Cardiac fibroblast (primary cell): ENCODE measurements around the gene ACSF3.

DNA sequence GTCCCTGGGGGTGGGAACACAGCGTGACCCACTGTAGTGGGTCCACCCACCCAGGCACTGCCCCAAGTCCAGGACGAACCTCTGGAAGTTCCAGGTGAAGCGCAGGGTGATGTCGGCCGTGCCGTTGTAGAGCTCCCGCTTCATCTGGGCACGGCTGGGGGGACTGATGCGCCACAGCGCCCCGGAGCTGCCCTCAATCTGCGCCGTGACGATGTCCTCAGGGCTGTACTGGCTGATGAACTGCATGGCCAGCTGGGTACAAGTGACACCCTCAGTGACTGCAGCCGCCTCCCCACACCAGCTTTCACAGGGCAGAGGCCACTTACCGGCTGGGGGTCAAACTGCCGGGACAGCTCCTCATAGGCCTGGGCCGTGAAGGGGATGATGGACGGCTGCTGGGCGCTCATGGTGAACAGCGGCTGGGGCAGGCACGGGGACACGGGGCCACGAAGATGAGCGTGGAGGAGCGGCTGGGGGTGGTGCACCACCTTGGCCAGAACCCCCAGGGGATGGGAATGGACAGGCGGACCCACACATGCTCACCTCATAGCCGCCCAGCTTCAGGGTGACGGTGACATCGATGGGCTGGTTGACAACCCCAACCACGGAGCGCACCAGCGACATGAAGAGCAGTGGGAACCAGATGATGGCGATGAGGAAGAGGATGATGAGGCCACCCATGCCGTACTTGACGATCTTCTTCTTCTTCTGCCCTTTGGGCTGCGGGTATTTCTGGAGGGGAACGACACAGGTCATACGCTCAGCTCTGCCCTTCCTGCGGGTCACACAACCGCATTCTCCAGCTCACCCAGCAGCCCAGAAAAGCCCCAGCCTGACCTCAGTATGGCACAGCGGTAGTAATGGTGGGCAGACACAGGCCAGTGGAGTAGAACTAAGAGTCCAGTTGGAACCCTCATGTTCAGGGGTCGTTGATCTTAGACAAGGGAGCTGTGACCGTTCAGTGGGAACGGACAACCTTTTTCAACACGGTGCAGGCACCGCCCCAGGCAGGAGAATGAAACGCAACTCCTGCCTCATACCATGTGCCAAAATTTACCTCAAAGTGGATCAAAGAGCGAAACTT, 10.5 kb downstream of the CTU2 start:
- RRBS: no CpG with 5 or more reads among the region's 49 CpGs

DNA sequence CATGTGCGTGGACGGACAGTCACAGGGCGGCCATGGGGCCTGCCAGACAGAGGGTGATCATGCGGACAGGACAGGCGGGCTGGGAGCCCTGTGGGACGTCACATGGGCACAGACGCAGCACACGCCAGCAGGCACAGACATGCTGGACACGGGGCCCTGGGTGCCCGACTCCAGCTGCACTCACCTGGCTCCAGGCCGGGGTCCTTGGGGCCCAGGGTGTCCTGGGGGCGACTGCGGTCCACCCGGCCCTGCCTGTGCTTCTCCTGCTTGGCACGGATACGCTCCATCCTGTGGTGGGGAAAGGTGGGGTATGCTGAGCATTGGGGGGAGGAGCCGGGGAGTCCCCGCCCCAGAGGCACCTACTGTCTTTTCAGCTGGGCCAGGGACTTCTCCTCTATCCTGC, 18.9 kb downstream of the CTU2 start:
- RRBS: 81% methylated on average over 4 of the region's 18 CpGs

DNA sequence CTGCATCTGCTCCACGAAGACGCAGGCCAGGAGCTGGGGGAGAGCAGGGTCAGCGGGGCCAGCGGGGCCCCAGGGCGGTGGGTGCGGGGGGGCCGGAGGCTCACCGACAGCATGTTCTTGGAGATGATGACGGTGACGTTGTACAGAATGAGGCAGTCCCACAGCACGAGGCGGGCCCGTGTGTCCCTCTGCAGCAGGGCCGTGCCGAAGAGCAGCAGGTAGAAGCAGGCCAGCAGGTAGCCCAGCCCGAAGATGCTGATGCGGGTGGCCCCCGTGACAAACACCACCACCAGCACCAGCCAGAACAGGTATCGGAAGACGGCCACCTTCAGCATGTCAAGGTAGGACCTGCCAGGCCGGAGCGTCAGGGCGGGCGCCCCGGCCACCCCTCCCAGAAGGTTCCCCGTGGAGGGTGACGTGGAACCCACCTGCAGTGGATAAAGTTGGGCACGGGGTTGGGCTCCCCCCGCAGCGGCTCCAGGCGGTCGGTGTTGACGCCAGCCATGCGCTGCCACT, 20.4 kb downstream of the CTU2 start:
- RRBS: 66% methylated on average over 2 of the region's 34 CpGs

- RRBS: no CpG with 5 or more reads among the region's 26 CpGs
Measured at GRCh38 chr16:88731608-88732398, 25.5 kb downstream of the CTU2 start.

- RRBS: 85% methylated on average over 4 of the region's 43 CpGs
Measured at GRCh38 chr16:88777984-88778821, 6.8 kb downstream of the PIEZO1 start.

DNA sequence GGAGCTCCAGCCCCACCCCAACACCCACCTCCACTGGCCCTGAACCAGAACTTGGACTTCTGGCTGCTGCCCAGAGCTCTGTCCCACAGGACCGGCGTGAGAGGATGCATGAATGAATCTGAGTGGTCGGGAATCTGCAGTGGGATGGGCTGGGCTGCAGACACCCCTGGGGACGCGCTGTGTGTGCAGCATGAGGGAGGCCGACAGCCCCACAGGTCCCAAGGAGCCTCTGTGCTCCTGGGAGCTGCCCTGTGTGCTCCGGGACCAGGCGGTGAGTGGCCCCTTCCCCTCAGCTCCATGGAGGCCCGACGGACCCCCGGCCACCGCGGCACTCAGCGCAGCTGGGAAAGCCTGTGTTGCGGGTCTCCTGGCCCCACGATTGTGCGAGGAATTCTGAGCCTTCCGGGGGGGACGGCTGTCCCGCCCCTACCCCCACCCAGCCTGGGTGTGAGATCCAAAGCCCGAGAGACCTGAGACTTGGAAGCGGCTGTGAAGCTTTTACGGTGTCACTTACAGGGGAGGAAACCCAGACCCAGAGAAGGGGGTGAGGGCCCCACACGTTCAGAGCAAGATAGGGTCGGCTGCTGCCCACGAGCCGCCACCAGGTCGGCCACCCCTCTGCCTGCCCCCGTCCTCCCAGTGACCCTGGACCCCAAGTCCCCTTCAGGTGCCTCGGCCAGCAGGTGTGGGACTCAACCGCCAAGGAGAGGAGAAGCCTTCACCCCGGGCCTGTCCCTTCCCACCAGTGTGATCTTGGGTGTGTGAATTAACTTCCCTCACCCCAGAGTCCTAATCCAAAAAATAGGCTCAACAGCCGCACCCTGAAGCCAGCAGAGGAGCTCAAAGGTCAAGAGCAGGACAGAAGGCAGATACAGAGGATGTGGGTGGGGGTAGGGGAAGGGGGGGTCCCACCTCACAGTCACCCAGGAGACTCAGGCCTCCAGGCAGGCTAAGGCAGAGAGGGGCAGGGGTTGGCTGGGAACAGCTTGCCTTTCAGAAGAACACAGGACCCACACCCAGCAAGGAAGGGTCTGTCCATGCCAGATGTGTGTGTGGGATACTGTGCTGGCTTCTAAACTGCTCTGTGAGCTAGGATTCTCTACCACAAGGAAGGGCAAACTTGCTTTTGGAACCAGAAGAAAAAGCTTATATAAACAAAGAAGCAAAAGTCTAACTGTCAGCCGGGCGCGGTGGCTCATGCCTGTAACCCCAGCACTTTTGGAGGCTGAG, 5.1 kb downstream of the PIEZO1 start:
- RRBS: 20% methylated on average over 11 of the region's 36 CpGs

GRCh38 chr16:88784033-88785049, 679 bp downstream of the PIEZO1 start:
- RRBS: 4% methylated on average over 56 of the region's 104 CpGs

- RRBS: no CpG with 5 or more reads among the region's 18 CpGs
Measured at GRCh38 chr16:88799912-88800562, 3.6 kb upstream of the CDT1 start.

DNA sequence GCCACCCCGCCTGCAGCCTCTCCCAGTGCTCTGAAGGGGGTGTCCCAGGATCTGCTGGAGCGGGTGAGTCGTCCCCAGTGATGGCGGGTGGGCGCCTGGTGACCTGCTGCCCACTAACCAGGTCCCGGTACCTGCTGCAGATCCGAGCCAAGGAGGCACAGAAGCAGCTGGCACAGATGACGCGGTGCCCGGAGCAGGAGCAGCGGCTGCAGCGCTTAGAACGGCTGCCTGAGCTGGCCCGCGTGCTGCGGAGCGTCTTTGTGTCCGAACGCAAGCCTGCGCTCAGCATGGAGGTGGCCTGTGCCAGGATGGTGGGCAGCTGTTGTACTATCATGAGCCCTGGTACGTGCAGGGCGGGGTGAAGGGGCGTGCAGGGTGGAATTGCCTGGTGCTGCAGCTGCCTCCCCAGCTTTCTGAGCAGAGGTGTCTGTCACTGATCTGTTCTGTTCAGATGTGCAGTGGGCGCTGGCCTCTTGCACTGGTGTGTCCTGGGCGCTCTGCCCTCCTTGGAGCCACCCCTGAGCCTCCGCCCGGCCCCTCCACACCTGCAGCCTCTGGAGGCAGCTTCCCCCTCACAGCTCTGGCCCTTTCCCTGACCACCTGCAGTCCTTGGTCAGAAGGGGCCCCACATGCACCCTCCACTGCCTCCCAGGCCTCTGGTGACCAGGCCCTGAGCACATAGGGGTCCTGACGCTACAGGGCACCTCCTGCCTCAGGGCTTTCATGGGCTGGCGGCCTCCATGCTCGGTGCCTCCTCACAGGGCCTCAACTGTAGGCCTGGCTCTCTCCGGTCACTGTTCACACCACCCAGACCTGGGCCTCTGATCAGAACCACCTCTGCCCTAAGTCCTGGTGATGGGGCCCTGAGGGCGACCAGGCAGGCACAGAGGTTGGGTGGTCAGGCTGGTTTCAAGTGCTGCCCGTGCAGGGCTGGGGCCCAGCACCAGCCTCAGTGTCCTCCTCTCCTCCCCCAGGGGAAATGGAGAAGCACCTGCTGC, 3.9 kb downstream of the CDT1 start:
- RRBS: 95% methylated on average over 5 of the region's 33 CpGs

GRCh38 chr16:88812886-88813867, 1.4 kb upstream of the APRT start:
- RRBS: 66% methylated on average over 5 of the region's 42 CpGs

DNA sequence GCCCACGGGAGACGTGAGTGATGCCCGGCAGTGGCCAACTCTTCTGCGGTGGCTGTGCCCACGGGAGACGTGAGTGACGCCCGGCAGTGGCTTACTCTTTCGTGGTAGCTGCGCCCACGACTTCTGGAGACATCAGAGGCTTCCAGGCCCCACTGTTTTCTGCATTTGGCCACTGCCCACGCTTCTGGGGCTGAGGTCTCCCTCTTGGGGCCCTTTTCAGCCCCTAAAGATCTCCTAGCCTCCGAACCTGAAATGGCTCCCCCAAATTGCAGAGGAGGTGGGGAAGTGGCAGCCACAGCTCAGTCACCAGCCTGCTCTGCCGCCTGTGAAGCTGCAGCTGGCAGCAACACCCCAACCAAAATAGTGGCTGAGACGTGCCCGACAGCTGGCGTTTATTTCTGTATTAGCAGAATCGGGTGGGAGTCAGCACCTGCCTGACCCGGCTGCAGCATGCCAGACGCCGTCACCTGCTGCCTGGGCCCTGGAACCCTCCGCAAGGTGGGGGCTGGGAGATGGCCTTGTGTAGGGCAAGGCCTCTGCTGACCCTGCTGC, 17.3 kb upstream of the PABPN1L start:
- RRBS: 82% methylated on average over 1 of the region's 22 CpGs

DNA sequence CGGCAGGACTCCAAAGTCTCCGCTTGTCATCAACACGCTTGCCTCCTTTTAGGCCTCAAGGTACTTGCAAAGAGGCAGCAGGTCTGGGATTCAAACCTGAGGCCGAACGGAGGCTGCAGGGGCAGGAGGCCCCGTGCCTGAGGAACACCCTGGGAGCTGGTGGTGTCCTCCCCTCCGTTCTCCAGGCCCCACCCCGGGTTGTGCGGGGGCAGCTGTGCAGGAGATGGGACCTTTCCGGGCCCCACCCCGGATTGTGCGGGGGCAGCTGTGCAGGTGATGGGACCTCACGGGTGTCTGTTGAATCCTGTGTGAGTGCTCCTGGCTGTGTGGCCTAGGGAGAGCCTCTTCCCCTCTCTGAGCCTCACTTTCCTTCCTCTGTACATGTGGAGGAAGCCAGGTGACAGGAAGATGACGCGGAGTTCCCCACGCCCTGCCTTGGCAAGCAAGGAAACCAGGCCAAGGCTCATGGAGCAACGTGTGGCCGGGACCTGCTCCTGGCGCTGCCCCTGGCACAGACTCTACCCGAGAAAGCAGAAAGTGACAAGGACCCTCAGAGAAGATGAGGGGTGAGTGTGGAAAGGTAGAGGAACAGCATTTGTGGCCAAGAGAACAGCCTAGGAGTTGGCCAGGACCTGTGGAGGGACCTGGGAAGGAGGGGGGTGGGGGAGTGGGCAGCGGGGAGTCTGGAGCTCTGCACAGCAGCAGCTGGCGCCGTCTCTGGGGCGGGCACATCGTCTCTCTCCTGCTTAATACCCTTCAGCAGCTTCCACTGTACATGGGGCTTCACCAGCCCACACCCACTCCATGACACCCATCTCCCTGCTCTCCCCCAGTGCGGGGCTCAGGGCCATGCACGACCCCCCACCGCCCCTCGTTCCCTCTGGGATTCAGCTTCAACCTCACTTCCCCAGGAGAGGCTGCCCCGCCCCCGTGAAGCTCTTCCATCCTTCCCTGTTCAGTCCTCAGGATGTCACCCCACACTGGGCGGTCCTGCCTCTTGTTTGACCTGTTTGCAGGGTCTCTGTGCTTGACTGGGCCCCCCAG, 38.3 kb upstream of the PABPN1L start:
- RRBS: no CpG with 5 or more reads among the region's 32 CpGs

DNA sequence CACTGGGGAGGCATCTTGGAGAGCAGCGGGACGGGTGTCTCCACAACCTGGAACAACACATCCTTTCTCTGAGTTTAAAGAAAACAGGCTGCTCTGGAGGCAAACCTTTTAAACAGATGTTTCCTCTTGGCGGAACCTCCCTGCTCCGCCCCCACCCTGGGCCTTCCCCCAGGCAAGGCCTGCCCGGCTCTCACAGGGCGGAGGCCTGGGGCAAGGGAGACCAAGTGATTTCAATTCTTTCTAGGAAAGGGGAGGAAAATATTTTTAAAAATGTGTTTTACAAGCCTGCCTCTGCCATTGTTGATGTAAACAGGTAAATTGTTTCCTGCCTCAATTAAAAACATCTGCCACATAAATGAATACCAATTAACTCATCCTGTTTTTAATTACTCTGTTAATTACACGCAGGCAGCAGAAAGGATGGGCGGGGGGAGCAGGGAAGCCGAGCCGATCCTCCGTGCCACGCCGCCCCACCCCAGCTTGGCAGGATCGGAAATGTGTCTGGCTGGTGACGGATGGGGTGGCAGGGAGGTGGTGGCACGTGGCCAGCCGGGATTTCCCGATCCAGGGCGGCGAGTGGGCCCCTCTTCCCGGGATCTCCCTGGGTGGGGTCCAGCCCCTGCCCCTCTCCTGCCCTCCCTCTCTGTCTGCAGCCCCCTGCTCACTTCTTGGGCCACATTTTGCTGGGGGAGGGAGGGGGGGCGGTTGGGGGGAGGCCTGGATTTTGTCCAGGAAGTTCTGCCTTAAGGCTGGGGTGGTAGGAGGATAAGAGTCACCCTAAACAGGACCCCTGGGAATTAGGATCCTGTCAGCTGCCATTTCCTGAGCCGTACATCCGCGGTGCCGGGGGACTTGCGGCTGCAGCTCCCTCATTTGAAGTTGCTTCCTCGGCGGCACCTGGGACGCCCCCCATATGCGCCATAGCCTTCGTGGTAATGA, 54.7 kb upstream of the PABPN1L start:
- RRBS: 40% methylated on average over 4 of the region's 32 CpGs

- RRBS: no CpG with 5 or more reads among the region's 45 CpGs
Measured at GRCh38 chr16:88938699-88939833, 37.9 kb downstream of the CBFA2T3 start.

DNA sequence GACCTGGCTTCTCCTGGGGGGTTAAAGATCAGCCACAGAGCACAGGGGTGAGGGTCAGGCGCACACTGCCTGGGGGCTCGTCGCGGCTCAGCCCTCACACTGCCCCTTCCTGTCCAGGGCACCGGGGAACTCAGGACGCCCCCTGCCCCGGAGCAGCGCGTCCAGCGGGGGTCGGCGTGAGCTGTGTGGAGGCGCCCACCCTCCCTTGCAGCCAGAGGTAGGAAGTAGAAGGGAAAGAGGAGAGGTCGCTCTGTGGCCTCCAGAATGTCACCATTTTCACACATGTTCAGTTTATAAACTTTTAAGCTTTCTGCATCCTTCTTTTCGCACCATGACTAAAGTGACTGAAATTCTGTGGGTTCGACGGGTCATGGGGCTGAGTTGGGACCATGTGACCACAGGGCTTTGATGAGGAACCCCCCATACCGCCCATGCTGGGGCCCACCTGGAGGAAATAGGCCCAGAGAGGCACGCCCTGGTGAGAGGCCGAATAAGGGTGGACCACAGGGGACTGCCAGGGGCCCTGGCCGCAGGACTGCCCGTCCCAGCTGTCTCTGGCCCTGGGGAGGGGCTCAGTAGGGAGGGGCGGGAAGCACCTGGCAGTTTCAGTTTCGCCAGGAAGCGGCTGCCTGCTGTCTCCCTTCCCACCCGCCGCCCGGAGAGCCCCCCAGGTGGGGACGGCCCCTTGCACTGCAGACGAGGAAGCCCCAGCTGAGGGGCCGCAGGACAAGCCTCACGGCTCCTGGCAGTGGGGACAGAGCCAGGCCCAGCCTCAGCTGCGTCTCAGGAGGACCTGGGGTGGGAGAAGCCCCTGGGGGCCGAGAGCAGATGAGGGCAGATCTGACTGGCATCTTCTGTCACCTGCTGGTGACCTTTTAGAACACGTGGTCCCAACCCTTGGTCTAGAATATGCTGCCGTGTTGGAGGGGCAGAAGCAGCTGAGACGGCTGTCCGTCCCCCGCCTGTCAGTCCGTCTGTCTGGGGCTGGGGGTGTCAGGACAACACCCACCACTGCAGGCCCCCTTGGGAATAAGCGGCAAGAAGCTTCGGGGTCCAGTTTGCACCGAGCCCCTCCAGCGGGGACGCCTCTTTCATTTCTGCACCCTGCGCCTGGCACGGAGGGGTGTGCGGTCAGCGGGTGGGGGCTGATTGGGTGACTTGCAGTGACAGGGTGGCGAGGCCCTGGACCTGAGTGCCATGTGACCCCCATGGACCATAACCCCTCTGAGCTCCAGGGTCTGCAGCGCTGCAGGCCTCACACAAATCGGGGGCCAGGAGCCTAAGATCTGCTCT, 8.9 kb downstream of the CBFA2T3 start:
- RRBS: no CpG with 5 or more reads among the region's 52 CpGs

DNA sequence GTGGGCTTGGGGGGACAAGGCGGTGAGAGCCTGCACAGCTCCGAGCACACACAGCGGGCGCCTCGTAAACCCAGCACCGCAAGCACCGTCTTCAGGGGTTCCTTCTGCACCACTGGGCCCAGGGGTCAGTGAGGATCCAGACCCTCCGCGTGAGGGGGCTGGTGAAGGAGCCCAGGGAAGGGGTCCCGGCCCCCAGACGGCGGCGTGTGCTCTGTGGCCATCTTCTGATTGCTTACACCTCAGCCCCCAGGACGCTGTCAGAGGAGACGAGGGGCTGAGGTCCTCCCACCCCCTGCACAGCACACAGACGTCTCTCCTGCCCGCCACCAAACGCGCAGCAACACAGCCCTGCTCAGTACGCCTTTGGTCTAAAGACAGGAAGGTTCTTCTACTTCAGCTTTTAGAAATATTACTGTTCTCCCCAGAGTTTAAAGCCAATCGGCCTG, 2.8 kb downstream of the CBFA2T3 start:
- RRBS: no CpG with 5 or more reads among the region's 21 CpGs

DNA sequence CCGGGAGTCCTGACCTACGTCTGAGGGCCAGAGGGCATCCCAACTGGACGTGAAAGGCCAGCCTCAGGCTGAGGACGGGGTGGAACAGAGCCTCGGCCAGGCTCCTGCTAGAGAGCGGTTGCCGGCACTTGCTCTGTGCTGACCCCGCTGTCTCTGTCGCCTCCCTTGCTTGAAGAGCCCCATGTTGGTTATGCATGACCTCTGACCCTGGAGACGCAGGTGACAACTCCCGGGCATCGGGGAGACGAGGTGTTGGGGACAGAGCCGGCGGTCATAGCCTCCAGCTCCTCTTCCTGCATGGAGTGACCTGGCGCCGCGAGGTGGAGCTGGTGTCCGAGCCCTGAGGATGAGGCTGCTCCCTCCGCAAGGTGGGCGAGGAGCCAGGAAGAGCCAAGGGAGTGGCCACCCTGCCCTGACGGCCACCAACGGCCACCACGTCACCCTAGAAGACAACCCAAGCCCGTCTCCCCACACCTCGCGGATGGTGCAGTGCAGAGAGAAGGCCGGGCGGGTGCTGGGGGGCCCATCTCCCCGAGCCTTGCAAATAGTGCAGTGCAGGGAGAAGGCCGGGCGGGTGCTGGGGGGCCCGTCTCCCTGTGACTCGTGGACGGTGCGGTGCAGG, 40.3 kb upstream of the ACSF3 start:
- RRBS: no CpG with 5 or more reads among the region's 36 CpGs

GRCh38 chr16:89064763-89065095, 28.9 kb upstream of the ACSF3 start:
- RRBS: 83% methylated on average over 2 of the region's 9 CpGs

DNA sequence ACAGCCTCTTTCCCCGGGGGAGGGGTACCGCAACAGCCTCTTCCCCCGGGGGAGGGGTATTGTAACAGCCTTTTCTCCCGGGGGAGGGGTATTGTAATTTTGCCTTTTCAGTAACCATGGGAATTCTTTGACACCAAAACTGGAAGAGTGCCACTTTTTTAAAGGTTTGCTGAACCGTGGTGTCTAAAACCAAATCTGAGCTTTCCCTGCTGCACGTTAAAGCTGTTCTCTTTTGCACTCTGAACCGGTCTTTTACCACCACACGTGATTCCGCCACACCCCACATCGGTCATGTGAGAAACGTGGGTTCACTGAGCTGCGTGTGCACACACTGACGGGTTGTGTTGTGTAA, 9.3 kb upstream of the ACSF3 start:
- RRBS: no CpG with 5 or more reads among the region's 13 CpGs

DNA sequence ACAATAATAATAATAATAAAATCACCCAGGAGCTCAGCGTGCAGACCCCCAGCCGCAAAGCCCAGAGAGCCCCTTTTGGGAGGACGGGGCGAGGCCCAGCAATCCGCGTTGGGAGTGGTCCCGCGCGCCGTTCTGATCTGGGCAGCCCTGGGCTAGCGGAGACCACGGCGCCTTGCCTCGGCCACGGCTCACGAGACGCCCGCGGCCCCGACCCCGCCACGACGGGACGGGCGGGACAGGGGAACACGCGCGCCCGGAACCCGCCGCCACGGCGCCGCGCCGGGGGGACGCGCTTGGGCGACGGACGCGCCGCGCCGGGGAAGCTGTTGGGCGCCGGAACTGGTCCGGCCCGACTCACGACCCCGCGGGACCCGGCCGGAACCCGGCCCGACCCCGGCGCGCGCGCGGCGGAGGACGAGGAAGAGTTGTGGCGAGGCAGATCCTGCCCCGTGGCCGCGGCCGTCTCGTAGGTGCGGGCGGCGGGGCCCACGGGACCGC, at the start of gene ACSF3:
ACSF3 (plus strand) TSS at position 326 of the 498 bp plus-strand sequence.
- RRBS: 2% methylated on average over 10 of the region's 75 CpGs